NALM6 (cell line): Measurements from ENCODE around the genes PSMB5, PSMB11 and CDH24.

DNA sequence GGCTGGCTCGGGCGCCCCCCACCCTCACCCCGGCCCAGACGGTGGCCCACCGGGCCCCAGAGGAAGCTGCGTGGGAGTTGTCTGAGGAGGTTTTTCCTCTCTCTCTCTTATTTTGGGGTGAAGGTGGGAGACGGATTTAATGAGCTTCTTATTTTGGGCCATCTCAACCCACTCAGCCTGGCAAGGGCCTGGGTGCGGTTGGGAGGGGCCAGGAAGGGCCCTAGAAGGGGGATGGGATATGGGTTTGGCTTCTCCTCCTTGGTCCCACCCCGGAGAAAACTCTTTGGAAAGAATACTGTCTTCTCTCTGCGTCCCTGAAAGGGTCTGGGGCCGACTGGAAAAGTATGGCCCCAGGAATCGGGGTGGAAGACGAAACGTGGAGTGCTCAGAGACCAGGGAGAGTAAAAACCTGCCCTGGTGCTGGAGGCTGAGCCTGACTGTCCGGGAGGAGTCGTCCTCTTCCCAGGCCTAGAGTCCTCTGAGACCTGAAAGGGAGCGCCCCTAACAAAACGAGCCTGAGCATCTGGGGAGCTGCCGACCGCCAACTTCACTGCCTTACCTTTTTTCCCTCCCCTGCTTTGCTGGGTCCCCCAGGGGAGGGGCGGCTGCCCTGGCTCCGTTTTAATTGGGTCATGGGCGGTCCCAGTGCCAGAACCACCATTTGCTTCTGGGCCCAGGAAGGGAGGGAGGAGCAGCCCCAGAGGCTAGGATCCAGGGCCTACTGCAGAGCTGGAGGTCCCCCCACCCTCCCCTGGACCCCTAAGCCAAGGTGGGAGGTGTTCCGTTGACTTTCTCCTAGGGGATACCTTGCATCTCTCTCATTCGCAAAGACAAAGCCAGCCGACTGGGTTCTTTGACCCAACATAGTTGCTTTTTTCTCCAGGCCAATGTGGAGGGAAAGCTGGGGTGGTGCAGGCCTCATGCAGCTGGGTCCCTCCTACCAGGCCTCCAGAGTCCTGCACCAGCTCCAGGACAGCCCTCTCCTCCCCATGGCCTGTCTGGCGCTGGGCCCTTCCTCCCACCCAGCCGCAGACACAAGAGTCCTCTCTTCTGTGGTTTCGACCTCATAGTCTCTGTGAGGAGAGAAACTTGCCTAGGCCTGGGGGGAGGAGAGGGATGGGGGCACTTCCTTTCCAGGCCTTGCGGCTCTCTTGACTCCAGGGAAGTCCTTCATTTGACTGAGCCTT, 1.8 kb downstream of the MMP14 start:
- PRO-cap = no peak

DNA sequence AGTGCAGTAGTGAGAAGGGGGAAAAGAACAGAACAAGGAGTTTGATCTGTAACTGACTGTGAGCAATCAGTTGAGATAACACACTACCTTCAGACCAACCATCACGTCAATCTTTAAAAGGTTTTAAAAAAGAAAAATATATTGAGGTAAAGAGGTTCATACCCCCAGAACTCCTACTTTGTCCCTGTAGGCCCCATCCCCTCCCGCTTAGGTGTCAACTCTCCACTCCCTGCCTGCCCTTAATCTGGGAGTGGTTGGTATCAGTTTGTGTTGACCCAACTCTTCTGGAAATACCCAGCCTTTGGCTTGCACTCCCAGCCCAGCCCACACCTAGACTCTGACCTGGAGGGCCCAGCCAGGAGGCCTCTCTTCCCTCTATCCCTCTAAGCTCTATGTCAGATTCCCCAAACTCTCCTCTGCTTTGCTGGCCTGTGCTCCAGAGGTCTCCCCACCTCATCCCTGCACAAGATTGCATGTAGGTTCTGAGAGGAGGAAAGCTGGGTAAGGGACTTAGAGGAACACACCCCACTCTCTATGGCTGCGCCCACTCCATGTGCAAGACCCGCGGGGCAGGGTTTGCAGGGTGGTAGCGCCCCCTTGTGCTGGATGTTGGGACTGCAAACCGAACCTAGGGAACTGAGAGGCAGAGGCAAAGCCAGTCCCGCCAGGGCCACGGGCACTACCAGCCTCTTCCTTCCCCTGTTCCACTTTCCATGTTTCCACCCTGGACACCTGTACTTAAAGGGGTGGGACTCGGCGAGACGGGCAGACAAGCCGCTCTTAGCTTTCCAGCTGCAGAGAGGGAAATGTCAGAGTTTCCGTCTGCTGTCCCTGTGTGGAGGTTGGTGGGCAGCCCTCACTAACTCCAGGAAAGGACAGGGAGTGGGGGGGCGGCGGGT, 16.5 kb downstream of the MMP14 start:
- PRO-cap = bidirectional peak, plus-strand start at position 658 of the sequence, minus-strand start at position 534 of the sequence

DNA sequence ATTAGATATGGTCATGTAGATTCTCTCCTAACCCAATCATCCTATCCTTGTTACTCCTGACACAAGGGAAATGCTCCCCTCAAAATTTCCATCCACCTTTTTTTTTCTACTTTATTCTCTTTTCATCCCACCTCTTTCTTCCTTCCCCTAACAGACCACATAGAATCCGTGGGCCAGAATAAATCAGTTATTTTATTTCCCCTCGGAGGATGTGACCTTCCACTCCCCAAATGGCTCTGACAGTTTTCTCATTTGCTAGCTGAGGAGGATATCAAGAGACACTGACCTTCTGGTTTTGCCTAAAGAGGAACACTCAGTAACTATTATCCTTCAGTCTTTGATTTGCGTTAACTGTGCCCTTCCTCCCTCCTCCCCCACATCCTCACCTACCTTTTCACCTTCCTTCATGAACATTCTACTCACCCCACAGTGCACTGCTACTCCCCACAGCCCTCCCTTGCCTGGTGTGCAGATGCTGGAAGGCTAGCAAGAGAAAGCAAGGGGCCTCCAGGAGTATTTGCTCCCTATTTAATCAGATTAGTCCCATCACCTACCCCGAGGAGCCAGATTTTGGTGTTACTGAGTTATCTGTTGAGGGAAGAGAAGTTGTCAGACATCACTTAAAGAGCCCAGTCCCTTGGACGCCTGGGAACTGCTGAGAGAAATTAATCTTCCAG, 11.8 kb downstream of the PSMB5 start:
- PRO-cap = no peak

- PRO-cap = unidirectional peak, minus-strand start at chr14:23034885; bidirectional peak, plus-strand start at chr14:23035281, minus-strand start at chr14:23035230
Observed at GRCh38 chr14:23034315-23035390, at the start of gene PSMB5. Gene PSMB5, minus strand, starts transcription at chr14:23034900.

- PRO-cap = no peak
Observed at GRCh38 chr14:23041787-23042314, at the start of gene PSMB11. Gene PSMB11, plus strand, starts transcription at chr14:23042212.

GRCh38 chr14:23057371-23058418, at the start of gene CDH24:
Gene CDH24, minus strand, starts transcription at chr14:23057520.
- PRO-cap = unidirectional peak, minus-strand start at chr14:23057520

GRCh38 chr14:23153523-23153832, 30.0 kb downstream of the SLC7A8 start:
- PRO-cap = no peak

DNA sequence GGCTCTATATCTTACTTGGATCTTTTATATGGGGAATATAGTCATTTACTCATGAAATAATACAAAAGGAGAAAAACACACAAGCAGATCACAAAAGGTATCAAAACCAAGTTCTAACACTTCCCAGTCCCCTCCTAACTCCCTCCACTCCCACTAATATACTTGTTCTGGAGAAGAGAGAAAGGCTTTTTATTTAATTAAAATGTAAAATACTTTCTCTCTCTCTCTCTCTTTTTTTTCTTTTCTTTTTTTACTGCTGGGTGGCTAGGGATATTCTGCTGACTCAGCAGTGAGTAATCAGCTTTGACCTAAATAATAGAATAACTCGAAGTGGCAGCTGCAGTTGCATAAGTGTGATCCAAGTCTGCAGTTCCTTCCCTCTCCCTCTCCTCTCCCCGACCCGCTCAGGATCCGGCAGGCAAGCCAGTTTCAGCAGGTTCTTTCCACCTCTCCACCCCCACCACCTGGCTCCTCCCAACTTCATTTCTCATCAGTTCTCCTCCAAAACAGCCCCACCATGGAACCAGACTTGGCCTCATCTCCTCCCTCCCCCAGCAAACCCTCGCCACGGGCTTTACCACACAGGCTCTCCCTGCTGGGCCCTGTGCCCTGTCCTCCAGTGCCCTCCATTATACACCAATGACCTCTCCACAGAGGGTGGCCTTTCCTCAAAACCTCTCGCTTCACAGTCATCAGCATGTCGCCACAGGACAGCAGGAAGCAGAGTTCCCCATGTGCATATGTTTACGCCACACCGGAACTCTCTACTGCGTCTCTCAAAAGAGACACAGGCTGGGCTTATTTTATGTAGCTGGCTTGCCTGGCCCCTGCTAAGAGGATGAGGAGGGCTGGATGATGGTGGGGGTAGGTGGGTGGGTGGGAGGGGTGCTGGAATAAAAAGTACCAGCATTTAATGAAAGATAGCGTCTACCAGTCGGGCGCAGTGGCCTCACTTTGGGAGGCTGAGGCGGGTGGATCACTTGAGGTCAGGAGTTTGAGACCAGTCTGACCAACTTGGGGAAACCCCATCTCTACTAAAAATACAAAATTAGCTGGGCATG, 22.4 kb downstream of the SLC7A8 start:
- PRO-cap = no peak

- PRO-cap = no peak
Observed at GRCh38 chr14:23182398-23183047, 937 bp downstream of the SLC7A8 start.

GRCh38 chr14:23296891-23297486, 5.7 kb downstream of the PPP1R3E start:
- PRO-cap = no peak

- PRO-cap = no peak
Observed at GRCh38 chr14:23364590-23364826, 464 bp downstream of the EFS start.

DNA sequence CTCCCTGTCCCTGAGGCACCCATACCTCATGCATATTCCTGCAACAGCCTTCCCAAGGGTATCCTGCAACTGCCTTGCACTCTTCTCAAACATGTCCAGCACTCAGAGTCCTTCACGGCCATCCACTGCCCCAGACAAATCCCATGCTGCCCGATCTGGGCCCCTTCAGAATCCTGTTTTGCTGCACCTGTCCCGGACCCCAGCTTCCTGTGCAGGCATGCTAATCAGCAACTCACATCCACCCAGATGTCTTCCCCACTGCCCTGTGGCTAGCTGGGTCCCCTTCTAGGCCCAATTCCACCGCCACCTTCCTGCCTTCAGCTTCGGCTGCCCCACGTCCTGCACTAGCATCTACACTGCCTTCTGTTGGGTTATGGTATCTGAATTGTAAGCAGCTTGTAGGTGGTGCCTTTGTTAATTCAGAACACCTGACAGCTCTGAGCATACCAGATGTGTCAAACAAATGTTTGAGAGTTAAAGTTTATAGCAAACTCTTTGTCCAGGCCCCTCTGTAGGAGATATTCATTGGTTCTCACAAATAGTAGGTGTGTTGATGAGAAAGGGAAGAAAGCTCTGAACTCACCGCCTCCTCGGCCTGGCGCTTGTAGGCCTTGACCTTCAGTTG, 5.9 kb downstream of the CMTM5 start:
- PRO-cap = no peak

DNA sequence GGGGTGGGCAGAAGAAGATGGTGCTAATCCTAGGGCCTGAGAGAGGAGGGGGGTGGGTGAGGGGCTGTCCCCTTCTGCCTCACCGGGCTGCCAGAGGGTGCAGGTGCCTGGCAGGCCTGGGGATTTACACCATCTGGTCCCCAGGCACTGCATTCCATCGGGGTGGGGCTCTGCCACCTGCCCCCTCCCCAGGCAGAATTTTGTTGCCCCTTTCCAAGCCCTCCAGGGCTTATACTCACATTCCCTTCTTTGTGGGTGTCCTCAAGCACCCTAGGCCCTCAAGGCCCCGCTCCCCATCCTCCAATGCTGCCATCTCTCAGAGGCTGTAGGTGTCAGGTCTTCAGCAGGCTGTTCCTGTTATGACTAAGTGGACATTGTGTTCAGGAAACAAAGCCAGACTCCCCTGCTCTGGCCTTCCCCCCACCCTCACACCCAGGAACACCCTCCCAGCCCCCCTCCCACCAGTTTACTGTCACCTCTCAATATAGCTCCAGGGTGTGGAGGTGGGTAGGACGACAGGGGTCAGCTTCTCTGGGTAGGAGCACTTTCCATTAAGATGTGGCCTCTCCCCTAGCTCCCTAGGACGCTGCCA, 1.3 kb upstream of the MYH6 start:
- PRO-cap = no peak

- PRO-cap = no peak
Observed at GRCh38 chr14:23409892-23410748, 2.0 kb upstream of the MYH6 start.

- PRO-cap = no peak
Observed at GRCh38 chr14:23427373-23427723, 8.1 kb downstream of the MYH7 start.

GRCh38 chr14:23550486-23550774, 1.1 kb downstream of the ZFHX2 start:
- PRO-cap = no peak

DNA sequence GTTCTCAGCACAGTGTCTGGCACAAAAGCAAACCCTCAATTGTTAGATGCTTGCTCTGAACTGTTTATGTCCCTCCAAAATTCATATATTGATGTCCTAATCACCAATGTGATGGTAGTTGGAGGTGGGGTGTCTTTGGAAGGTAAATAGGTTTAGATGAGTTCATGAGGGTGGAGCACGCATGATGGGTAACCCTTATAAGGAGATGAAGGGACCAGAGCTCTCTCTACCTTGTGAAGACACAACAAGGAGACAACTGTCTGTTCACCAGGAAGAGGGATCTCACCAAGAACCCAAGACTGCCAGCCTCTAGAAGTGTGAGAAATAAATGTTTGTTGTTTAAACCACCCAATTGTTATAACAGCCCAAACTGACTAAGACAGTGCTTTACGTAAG, 26.9 kb downstream of the DHRS2 start:
- PRO-cap = no peak

DNA sequence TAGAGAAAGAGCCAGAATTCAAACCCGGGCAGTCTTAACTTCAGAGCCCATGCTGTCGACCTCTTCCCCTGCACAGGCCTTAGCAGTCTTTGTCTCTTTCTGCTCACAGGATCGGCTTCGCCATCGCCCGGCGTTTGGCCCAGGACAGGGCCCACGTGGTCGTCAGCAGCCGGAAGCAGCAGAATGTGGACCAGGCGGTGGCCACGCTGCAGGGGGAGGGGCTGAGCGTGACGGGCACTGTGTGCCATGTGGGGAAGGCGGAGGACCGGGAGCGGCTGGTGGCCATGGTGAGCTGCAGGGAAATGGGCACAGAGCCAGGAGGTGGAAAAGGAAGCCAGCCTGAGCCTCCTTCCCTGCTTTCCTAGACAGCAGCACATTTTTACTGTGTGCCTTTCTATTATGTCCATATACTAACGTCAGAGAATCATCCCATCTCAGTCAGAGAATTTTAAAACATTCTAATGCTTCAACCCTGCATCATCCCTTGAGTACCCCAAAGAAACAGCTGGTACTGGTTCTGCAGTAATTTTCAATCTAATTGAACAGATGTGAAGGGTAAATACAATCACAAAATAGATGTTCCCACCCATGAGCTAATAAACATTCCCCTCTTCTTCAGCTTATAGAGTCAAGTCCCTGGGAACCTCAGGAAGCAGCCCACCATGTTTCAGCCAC, 1.5 kb downstream of the DHRS4L2 start:
- PRO-cap = no peak

DNA sequence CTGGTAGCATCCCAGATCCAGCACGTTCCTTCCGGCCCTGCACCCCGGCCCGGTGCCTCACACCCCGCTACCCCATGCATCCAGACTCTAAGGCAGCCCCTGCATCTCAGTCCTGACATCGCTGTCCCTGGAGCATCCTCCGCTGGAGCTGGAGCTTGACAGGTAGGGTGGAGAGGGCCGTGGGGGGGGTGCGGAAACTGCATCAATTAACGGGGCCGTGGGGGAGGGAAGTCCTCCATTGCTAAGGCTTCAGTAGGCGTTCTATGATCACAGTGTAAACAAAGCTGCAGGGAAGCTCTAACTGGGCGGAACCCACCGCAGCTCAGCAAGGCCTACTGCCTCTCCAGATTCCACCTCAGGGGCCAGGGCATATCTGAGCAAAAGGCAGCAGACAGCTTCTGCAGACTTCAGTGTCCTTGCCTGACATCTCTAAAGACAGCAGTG, 18.6 kb downstream of the DHRS4L2 start:
- PRO-cap = no peak

DNA sequence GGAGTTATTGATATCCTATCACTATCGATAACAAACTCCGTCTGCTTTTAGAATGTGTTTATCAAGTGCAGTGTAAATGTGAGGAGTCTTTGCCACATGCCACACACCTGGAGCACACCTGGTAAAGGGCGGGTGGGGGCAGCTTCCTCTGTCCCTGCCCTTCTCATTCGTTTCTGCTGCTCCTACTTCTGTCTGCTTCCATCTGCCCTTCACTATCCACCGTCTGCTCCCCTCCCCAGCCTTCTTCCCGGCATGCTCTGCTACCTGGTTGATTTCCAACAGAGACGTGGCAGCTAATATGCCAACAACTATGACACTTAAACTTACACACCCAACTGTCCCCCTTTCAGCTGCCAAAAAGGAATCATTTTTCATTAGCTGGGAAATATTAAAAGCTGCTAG, 9.1 kb upstream of the CARMIL3 start:
- PRO-cap = no peak